Metastatic Liver Carcinoma in the Adrenal Gland (tissue), 2 donors: ENCODE data around the genes CACNB2, MALRD1 and PLXDC2.

DNA sequence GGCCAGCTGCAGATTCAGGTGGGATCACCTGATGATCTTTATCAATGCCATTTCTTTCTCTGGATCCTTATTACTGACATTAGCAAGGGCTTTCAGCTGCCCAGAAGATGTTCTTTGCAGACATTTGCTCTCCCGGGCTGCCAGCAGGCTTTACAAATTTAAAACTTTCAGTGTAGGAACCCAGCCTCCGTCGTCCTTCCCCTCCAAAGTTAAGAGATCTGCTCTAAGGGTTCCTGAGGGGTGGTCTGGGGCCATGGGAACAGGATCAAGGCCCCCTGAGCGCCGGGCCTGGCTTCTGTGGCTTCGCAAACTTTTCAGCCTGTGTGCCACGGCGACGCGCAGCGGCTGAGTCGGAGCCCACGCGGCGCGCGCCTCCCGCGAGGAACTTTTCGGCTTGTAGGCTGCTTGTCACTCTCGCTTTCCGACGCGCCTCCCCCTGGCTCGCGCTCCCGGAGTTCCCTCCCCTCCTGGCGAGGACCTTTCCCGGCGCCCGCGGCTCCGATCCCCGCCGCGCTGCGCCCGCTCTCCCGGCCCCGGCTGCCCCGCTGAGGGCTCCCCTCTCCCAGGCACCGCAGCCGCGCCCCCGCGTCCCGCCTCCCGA is at the start of gene CACNB2:
TSS of gene CACNB2 (plus strand) at position 508 of the 601 bp plus-strand sequence.
- PRO-cap, 2 experiments = no peak in any of the 2 experiments

- PRO-cap, 2 experiments = no peak in any of the 2 experiments
Measured at GRCh38 chr10:18141318-18142058, 1.3 kb downstream of the CACNB2 start.

DNA sequence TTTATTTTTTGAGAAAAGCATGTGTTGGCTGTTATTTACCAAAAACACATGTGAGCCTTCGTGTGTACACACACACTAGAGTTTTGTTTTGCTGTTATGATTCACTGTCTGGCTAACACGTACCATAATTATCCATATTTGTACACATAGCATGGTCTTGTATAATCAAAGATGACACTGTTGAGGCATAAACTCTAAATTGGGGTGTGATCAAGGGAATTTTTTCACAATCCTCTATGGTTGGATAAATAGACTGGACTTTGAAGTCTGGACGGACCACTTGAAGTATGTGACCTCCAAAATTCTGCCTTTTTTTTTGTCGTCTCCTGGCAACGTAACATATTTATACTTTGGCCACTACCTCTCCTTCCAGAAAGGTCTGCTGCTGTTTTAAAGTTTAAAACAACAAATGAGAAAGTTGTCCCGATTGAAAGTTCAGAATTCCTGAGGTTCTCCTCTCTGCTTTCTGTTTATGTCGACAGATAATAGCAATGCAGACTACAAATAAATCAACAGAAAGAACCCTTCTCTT is 193.4 kb downstream of the CACNB2 start:
- PRO-cap, 2 experiments = no peak in any of the 2 experiments

DNA sequence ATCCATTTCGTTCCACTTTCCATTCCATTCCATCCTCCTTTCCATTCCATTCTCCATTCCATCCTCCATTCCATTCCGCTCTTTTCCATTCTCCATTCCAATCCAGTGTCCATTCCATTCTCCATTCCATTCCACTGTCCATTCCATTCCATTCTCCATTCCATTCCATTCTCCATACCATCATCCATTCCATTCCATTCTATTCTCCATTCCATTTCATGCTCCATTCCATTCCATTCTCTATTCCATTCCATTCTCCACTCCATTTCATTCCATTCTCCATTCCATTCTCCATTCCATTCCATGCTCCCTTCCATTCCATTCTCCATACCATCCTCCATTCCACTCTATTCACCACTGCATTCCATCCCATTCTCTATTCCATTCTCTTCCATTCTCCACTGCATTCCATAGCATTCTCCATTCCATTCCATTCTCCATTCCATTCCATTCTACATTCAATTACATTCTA is 80.9 kb downstream of the NSUN6 start:
- PRO-cap, 2 experiments = no peak in any of the 2 experiments

DNA sequence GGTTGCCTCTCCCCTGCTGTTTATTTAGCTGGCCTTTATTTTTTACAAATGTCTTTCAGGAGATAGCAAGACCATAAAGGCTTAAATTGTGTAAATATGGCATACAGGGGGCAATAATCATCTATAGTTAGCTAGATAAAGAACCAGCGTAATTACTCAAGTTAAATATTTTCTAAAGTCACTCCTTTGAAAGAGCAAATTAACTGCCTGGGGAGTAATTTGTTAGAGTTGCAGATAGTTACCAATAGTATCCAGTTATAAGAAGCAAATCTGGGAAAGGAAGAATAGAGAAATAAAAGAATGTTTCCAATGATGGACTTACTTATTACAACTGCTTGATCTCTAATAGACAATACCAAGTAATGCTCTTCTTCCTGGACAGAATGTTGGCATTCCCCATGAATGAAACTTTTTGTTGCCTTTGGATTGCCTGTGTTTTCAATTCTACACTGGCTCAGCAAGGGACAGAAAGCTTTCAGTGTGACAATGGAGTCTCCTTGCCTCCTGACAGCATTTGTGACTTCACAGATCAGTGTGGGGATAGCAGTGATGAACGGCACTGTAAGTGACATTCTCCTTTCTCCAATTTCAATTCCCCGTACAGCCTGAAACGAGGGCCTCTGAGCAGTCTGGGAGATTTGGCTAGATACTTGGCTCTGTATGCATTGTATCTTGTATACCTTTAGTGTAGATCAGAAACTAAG is at the start of gene MALRD1:
TSS of gene MALRD1 (plus strand) at position 225 of the 704 bp plus-strand sequence.
- PRO-cap, 2 experiments = no peak in any of the 2 experiments

DNA sequence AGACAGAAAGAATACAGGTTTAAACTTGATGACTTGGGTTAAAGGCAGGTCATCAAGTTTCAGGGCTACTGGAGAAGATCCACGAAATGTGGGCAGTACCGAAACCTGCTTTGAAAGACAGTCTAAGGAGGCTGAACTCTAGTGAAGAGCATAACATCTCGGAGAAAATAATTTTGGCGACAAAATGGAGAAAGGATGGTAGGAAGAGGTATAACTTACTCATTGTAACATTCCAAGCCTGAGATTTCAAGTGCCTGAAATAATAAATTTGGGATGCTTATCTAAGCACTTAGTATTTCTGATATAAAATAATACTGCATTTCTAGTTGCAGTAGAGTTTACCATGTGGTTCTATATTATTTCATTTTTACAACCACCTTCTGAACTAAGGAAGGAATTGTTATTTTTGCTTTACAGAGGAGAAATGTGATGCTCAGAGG is 26.5 kb upstream of the PLXDC2 start:
- PRO-cap, 2 experiments = no peak in any of the 2 experiments

DNA sequence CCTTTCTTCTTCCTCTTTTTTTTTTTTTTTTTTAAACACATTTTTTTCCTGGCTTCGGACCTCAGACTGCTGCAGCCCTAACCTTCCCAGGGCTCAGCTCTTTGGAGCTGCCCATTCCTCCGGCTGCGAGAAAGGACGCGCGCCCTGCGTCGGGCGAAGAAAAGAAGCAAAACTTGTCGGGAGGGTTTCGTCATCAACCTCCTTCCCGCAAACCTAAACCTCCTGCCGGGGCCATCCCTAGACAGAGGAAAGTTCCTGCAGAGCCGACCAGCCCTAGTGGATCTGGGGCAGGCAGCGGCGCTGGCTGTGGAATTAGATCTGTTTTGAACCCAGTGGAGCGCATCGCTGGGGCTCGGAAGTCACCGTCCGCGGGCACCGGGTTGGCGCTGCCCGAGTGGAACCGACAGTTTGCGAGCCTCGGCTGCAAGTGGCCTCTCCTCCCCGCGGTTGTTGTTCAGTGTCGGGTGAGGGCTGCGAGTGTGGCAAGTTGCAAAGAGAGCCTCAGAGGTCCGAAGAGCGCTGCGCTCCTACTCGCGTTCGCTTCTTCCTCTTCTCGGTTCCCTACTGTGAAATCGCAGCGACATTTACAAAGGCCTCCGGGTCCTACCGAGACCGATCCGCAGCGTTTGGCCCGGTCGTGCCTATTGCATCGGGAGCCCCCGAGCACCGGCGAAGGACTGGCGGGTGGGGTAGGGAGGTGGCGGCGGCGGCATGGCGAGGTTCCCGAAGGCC is at the start of gene PLXDC2:
TSS of gene PLXDC2 (plus strand) at position 64 of the 732 bp plus-strand sequence.
- PRO-cap, 2 experiments = no peak in any of the 2 experiments

- PRO-cap, 2 experiments = no peak in any of the 2 experiments
Measured at GRCh38 chr10:19826565-19827399, 10.6 kb downstream of the PLXDC2 start.

- PRO-cap, 2 experiments = no peak in any of the 2 experiments
Measured at GRCh38 chr10:19834577-19835359, 18.5 kb downstream of the PLXDC2 start.

GRCh38 chr10:19846672-19847539 is 30.7 kb downstream of the PLXDC2 start:
- PRO-cap, 2 experiments = no peak in any of the 2 experiments

GRCh38 chr10:19921201-19921856 is 105.1 kb downstream of the PLXDC2 start:
- PRO-cap, 2 experiments = no peak in any of the 2 experiments

- PRO-cap, 2 experiments = no peak in any of the 2 experiments
Measured at GRCh38 chr10:20109856-20110345, 293.7 kb downstream of the PLXDC2 start.

- PRO-cap, 2 experiments = no peak in any of the 2 experiments
Measured at GRCh38 chr10:20181288-20181891, 365.2 kb downstream of the PLXDC2 start.

DNA sequence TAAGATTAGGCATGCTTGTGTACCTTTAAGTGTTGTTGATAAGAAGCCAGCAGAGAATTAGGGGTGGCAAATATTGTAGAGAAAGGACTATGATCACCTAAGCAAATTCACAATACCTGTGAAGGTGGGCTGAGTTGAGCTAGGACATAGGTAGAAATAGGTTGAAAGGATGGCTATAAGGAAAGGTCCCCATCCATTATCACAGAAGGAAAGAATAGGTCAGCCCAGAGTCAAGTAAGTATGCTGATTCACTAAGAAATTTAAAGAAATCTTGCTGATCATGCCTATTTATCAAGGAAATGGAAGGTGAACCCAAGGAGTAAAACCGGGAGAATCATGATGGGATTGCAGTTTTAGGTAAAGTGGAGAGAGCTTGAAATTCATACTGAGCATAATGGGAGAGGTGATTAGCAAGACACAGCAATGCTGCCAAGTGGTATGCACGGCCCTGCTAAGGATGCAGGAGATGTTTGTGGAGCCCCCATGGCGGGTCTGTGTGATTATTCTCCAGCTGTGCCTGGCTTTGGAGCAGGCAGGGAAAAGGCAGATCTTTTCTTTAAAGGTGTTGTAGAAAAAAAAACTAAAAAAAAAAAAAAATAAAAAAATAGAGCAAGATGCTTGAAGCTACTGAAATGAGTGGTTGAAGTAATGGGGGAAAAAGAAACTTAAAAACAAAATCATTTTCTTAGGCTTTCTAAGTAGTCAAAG is 399.4 kb downstream of the PLXDC2 start:
- PRO-cap, 2 experiments = no peak in any of the 2 experiments

DNA sequence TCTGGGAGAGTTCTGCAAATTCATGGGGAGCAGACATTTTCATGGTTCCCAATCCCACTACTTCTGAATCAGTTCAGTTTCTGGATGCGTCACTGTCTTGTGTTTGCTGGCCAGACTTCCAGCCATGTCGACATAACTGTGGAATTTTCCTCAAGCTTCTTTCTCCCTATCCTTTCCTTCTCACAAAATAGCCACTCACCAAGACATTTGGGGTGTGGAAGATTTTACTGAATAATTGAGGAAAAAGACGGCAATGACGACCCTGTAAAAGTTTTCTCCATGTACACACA is 272.4 kb downstream of the NEBL start:
- PRO-cap, 2 experiments = no peak in any of the 2 experiments

DNA sequence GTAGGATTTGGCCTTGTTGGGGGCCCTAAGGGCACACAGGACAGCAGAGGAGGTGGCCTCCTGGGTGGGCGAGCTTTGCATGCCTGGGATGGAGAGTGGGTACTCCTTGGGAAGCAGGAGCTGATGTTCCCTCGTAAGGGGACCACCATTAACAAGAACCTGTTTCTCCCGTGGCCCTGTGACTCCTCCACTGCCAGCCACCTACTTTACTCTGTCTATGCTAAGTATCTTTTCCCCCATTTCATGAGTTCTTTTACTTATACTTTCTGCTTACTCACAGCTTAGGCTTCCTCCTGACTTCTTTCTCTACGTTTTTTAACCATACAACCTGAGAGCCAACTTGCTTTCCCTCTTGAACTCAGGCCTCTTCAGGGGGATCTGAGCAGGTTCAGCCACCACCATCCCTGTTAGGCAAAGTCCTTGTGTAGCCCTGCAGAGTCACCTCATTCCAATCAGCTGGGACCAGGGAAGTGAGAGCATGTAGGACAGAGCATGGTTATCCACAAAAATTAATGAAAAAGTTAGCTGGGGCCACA is 118.9 kb downstream of the NEBL start:
- PRO-cap, 2 experiments = no peak in any of the 2 experiments

DNA sequence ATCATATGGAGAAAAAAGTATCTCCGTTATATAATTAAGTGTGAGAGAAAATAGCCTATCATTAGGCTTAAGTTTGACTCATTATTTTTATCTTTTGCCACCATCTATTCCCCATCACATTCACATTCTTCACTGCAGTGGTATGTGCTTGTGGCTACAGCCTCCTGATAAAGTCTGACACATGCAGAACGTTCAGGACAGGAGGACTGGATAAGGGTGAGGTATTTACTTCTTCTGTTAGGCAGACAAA is 5.8 kb downstream of the NEBL start:
- PRO-cap, 2 experiments = no peak in any of the 2 experiments

GRCh38 chr10:20995820-20996308 is 98.8 kb upstream of the NEBL start:
- PRO-cap, 2 experiments = no peak in any of the 2 experiments

GRCh38 chr10:21097722-21098144 is 200.6 kb upstream of the NEBL start:
- PRO-cap, 2 experiments = no peak in any of the 2 experiments

DNA sequence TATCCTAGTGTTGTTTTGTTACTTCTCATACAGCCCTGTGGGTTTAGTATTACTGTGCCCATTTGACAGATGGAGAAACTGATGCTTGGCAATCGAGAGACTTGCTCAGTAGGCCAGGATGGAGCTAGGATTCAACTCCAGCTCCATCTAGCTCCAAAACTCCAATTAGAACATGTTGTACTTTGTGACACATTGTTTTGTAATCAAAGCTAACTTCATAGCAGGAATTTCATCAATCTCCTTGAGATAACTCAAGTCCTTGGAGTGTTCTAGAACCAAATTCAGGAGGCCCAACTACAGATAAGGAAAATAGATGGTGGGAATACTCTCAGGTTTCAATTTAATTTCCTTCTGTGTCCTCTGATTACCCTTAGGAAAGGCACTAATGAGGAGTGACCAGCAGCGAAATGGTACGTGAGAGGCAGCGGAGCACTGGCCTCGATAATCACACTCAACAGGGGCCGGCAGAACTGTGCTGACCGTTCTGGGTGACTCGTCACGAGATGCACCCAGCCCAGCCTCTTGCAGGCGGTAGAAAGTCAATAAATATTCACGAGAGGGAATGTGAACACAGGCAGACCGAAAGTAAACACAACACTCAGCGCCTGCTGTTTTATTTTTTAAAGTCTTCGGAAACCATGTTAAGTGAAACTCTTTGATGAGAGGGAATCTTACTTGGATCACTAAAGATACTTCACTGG is 269.6 kb upstream of the NEBL start:
- PRO-cap, 2 experiments = no peak in any of the 2 experiments